Mammary microvascular endothelial cell (primary cell): ENCODE measurements around a stretch of chr2.

- RAMPAGE, long total RNA = no peak
Observed at GRCh38 chr2:37425351-37425914, 81.0 kb downstream of the QPCT start.

GRCh38 chr2:37466455-37467210 lies 122.2 kb downstream of the QPCT start:
- RAMPAGE, long total RNA = no peak

DNA sequence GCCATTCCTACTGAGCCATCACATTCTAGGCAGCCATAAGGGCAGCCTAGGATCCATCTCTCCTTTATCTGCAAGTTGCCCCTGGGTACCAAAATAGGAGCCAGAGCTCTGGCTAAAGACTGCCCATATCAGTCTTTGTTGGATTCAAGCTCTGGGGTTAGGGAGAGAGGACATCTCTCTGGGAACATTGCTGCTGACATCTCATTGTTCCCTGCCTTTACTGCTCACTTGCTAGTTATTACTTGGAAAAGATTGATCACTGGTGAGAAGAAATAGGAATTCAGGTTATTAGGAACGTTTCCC lies 102.3 kb downstream of the CDC42EP3 start:
- RAMPAGE, long total RNA = no peak

GRCh38 chr2:37601978-37602342 lies 69.5 kb downstream of the CDC42EP3 start:
- RAMPAGE, long total RNA = no peak

DNA sequence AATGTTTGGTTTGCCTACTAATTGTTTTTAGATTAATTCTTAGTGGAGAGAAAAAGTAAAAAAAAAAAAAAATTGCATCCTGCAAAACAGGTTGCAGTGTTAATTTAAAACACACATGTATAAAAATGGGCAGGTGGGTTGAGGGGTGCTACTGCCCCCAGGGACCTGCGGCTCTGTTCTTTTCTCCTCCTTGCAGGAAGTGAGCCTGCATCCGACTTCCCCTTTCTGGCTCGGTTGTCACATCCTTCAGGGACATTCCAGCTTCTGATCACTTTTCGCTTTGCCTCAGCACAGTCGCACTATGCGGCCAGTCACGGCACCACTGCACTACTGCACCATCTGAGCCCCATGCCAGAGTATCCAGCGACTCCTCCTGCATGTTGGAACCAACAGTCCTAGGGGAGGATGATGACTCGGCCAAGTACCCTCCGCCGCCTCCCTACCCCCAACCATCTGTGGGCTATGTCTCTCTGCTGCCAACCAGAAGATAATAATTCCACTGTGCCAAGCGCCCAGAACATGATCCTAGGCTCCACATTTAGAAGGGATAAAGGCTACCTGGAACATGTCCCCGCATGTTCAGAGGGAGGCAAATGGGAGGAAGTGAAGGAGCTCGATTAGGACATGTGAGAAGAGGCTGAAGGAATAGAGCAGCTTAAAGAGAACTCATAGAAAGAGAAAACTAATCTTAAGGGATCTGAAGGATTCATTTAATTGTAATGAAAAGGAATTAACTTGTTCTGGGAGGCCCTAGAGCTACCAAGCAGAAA lies 17.6 kb downstream of the CDC42EP3 start:
- RAMPAGE, long total RNA = no peak

DNA sequence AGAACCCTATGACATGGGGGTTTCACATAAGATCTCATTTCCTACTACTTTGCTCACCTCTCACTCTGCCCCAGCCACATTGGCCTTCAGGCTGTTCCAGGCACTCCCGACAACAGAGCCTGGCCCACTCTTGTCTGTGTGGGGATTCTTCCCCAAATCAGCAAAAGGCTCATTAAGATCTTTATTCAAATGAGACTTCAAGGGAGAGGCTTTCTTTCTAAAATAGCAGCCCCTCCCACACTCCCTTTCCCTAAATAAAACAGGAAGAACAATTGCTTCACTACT lies 3.5 kb upstream of the CDC42EP3 start:
- RAMPAGE, long total RNA = no peak

DNA sequence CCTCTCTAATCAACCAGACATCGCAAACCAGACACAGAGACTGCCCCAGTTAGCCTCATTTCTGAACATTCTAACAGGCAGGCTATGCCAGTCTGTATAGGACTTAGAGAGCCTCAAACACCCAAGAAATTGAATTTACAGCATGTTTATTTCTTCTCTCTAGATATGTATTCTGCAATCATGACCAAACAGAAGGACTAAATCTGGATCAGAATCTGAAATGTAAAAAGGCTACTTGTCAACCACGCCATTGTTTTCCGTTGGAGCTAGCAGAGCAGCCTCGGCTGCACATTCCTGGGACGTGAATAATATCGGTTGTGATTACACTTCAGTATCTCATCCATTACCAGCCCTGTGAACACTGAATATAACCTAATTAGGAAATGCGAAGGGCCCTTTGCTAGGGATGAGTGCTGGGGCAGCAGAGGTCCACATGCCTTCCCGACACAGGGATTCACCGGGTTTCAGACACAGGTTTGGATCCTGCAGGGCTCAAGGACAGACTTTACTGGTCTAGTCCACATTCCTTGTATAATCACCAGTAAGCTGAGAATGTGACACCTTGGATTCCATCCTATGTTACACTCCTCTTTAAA lies 17.6 kb upstream of the CDC42EP3 start:
- RAMPAGE, long total RNA = no peak

DNA sequence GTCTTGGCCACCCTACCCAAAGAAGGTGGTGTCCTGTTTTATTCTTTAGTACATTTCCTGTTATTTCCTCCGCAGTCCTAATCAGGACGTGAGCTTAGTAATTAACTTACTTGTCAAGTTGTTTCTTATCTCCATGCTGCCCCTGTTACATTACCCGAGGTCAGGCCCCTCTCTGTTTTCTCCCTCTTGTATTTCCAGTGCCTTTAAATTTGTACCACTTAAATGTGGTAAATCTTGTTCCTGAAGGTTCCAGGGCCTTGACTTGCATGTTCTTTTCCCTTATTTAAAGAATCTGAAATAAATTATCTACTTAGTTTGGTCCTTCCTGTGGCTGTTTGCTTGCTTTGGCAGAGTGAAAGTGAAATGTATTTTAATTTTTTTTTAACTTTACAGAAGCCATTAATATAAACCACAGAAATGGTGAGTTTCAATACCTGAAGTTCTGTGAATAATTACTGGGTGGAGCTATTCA lies 73.5 kb upstream of the RMDN2 start:
- RAMPAGE, long total RNA = no peak

- RAMPAGE, long total RNA = no peak
Observed at GRCh38 chr2:37905048-37905492, 20.0 kb upstream of the RMDN2 start.

- RAMPAGE, long total RNA = no peak
Observed at GRCh38 chr2:38109353-38110338, 33.7 kb upstream of the CYP1B1 start.

DNA sequence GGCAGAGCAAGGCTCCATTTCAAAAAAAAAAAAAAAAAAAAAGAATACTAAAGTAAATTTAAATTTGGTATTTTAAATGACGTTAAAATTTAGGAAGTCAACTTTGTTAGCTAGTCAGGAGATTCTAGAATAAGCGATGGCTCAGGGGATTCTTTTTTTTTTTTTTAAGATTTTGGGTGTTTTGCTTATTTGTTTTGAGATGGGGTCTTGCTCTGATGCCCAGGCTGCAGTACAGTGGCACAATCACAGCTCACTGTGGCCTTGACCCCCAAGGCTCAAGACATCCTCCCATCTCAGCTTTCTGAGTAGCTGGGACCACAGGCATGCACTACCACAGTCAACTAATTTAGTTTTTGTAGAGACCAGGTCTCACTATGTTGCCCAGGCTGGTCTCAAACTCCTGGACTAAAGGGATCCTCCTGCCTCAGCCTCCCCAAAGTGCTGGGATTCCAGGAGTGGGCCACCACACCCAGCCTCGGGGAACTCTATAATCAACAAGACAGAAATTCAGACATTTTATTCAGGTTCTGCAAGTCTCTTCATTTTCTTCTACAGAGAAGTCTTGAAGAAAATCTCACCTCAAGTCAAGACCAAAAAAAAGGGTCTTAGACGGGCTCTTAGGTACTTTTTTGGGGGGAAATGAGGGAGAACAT lies 16.8 kb downstream of the ATL2 start:
- RAMPAGE, long total RNA = no peak

GRCh38 chr2:38508193-38508673 lies 94.5 kb downstream of the HNRNPLL start:
- RAMPAGE, long total RNA = no peak

- RAMPAGE, long total RNA = no peak
Observed at GRCh38 chr2:38578426-38579339, 24.0 kb downstream of the HNRNPLL start.

- RAMPAGE, long total RNA = no peak
Observed at GRCh38 chr2:38620502-38620757, 17.7 kb upstream of the HNRNPLL start.

- RAMPAGE, long total RNA = no peak
Observed at GRCh38 chr2:38665655-38666045, 264 bp upstream of the GALM start.

DNA sequence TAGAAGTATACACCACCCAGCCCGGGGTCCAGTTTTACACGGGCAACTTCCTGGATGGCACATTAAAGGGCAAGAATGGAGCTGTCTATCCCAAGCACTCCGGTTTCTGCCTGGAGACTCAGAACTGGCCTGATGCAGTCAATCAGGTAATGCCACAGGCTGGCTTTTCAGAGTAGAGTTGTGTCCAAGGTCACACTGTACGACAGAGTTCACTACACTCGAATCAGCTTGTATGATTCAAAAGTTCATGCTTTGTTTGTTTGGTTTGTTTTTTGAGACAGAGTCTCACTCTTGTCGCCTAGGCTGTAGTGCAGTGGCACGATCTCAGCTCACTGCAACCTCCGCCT lies 19.4 kb downstream of the SRSF7 start:
- RAMPAGE, long total RNA = no peak

GRCh38 chr2:38810525-38811012 lies 32.6 kb downstream of the GEMIN6 start:
- RAMPAGE, long total RNA = no peak

DNA sequence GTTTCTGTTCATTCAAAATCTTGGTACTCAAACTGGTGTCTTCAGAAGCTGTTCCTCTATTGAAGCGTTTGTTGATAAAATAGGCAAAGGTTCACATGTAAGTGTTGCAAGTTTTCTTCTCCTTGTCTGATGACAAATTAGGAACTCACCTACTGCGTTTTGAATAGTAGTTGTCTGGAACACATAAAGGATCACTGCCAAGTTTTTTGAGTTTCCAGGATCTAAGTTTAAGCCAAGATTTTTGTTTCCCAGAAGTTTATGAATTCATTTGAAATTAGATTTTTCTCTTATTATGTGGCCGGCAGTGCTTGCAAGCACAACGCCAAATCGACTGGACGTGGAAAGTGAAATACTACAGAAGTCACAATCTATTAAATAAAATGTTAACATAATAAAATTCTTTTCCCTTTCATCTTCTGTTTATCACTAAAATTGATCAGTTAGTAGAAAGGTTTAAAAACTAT lies 85.4 kb downstream of the ARHGEF33 start:
- RAMPAGE, long total RNA = no peak

DNA sequence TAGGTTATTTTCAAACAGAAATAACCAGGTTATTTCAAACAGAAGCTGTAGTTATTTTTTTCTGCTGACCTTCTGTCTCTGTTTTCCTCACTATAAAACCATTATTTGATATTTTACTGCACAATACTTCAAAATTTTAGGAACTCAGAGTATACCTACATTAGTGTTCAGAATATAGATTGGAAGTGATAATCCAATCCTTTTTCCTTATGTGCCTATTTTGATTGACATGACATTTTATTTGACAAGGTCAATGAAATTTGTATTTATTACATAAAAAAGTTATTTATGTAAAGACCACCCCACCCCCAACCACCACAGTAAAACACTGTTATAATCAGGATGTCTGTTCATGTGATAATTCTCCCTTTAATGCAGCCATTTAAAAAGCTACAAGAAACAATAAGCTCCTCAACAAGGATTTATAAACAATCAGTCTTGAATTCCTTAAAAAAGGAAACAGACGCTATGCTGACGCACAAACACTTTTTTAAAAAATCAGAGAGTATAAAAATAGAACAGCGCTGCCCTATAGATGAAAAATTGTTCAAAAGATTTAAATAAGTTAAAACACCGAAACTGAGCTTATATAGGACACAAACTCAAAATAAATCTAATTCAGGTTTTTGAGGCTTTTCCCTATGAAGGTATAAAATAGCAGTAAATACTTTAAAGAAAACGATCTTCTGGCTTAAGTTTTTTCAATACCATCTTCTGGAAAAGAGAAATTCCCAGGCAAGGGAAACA lies 102.2 kb downstream of the SOS1 start:
- RAMPAGE, long total RNA = no peak

GRCh38 chr2:40364534-40364956 lies 87.3 kb downstream of the SLC8A1 start:
- RAMPAGE, long total RNA = no peak